Left ventricle myocardium (tissue), 1 donor: Measurements from ENCODE around the genes TAS2R3, TAS2R39 and CASP2.

- PRO-cap = no peak
Measured at GRCh38 chr7:141657760-141658789, 43.9 kb downstream of the DENND11 start.

DNA sequence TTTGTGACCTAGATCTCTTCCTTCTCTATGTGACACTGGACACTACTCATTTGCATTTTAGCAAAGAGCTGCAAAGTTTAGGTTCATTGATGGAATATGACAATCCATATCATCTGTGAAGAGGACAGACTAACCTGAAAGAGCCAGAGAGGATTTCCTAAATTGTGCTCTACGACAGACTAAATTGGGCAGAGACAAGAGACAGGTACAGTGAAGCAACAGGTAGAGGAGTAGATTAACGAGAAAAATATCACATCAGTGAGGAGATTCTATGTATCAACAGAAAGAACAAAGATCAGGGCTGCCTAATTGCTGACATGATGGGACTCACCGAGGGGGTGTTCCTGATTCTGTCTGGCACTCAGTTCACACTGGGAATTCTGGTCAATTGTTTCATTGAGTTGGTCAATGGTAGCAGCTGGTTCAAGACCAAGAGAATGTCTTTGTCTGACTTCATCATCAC, at the start of gene TAS2R3:
Gene TAS2R3 (plus strand): TSS at position 256 of the 463 bp plus-strand sequence.
- PRO-cap = no peak

GRCh38 chr7:142225498-142225854, 32.4 kb downstream of the PRSS58 start:
- PRO-cap = no peak

DNA sequence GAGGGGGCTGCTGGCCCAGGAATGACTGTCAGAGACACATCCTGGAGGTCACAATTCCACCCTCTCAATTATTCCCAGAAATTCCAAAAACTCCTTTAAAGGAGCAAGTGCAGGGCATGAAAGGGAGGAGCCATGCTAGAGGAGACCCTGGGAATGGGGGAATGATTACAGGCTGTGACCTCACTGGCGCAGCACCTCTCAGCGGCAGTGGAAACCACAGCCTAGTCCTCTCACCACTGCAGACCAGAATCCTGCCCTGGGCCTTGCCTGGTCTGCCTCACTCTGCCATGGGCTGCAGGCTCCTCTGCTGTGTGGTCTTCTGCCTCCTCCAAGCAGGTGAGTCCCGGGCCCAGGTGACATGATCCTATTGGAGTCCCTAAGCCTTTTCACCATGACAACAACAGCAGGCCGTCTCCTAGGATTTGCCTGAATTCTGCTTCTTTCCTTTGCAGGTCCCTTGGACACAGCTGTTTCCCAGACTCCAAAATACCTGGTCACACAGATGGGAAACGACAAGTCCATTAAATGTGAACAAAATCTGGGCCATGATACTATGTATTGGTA, 50.5 kb upstream of the PRSS58 start:
- PRO-cap = no peak

DNA sequence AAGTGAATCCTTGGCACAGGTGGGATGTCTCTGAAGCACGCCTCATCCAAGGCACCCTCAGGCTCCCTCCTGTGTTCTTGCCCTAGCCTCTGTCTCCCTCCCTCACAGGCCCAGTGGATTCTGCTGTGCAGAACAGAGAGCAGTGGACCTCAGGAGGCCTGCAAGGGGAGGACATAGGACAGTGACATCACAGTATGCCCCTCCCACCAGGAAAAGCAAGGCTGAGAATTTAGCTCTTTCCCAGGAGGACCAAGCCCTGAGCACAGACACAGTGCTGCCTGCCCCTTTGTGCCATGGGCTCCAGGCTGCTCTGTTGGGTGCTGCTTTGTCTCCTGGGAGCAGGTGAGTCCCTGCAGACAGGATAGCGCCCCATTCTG, 62.9 kb upstream of the PRSS58 start:
- PRO-cap = no peak

DNA sequence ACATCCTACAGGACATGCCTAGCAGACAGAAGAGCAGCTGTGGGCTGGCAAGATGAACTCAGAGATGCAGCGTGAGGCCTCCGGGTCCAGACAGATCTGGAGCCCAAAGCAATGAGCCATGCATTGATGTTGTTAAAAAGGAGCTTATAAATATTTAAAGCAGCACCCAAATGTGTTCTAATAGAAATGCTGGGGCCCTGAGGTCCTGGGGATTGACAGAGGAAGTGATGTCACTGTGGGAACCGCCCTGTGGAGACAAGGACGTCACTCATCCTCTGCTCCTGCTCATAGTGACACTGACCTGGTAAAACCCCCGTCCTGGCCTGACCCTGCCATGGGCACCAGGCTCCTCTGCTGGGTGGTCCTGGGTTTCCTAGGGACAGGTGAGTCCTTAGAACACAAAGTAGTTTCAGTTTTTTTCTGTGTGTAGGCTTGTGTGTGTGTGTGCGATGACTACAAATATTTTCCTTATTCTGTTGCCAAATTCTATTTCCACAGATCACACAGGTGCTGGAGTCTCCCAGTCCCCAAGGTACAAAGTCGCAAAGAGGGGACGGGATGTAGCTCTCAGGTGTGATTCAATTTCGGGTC, 197.1 kb upstream of the PRSS58 start:
- PRO-cap = no peak

DNA sequence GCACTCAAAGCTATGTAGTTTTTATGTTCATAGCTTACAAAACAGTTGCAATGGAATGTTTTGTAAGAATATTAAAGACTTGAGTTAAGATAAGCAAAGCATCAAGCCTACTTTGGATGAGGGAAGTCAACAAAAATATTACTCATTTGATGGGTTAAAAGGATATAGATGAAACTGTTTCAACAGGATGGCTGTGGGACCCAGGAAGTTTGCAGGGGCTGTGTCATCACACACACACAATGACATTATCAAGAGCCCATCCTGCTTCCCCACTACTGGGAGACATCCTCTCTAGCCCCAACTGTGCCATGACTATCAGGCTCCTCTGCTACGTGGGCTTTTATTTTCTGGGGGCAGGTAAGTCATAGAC, 78.8 kb upstream of the PRSS1 start:
- PRO-cap = no peak

GRCh38 chr7:142715104-142715633, 34.1 kb upstream of the PRSS1 start:
- PRO-cap = no peak

DNA sequence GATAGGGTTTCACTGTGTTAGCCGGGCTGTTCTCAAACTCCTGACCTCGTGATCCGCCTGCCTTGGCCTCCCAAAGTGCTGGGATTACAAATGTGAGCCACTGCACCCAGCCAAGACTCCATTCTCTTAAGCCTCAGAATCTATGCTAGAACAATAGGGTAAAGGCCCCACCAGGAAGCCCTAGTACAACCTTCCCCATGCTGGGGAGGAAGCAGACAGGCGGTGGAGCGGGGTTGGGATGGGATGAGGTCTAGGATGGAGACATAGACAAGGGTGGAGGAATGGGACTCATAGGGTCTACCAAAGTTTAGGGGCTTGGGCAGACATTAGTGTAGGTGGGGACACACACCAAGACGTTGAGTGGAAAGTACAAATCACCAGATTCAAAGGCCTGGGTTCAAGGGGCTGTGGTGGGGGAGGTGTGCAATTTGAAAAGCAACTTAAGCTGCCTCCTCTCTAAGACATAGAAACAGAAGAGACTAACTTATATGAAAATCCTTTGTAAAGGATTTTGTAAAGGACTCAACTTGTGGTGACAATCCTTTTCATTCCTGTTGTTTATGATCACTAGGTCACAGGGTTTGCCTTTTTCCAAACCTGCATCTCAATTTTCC, 19.3 kb downstream of the PRSS2 start:
- PRO-cap = no peak

GRCh38 chr7:142795082-142795931, 24.5 kb downstream of the PRSS2 start:
- PRO-cap = no peak

DNA sequence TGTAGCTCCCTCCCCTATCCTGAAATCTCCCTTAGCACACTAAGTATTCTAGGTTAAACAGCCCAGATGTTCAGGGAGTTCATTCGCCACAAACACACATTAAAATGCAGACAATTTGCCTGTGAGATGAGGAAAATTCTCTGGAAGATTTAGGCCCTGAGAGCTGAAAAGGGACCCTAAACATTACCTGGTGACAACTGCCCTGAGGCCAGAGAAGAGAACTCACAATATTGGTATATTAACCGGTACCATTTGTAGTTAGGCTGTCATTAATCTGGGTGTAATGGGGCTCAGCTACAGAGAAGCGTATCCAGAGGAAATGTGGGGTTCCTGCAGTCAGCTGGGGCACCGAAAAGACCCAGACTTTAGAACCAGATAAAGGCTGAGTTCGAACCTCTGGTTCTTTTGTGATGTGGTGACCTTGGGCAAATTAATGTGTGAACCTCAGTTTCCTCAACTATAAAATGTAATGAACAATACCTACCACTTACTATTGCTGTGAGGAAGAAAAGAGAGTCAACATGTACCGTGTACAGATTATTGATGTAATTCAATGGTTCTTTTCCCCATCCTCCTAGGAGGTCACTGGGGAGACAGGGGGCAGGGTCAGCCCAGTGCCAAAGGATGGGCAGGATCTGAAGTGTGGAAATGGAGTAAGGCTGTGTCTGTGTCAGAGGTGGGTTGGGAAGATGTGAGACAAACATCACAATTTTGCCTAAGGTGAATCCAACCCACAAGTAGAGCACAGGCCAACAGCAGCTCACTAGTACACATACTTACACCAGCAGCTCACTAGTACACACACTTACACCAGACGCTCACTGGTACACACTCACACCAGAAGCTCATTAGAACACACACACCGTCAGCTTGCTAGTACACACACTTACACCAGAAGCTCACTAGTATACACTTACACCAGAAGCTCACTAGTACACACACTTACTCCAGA, 27.8 kb downstream of the PRSS2 start:
- PRO-cap = no peak

GRCh38 chr7:142808235-142809203, 37.7 kb downstream of the PRSS2 start:
- PRO-cap = no peak

DNA sequence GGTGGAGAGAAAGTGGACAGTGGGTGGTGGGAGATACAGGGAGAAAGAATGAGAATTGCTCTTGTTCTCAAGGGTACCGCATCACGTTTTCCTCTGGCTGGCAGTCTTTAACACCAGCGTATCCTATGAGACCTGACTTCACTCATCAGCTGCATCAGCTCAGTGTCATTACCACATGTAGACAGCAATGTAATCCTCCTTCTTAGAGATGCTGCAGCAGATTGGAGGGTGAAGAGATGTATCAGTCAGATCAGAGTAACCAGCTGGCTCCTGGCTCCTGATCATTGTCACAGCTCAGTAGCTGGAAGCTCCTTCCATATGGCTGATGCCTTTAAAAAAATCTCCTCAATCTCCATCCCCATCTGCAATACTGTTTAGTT, 39.8 kb upstream of the EPHB6 start:
- PRO-cap = no peak

GRCh38 chr7:143042681-143043431, 9.3 kb upstream of the OR6V1 start:
- PRO-cap = no peak

DNA sequence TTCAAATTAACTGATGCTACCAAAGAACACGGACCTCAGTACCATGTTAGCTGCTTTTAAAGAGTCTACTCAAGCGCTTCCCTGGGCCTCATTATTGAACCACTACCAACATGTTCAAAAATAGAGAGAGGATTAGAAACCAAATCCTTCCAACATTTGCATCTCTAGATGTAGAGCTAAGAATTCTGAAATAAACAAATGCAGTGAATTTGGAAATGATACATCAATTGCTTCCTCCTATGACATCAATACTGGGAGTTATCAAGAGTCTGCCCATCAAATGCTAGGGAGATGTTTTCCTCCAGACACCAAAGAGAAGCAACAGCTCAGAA, at the start of gene TAS2R39:
Gene TAS2R39 (plus strand): TSS at position 281 of the 332 bp plus-strand sequence.
- PRO-cap = no peak

GRCh38 chr7:143205836-143206500, 15.9 kb upstream of the TAS2R40 start:
- PRO-cap = no peak

DNA sequence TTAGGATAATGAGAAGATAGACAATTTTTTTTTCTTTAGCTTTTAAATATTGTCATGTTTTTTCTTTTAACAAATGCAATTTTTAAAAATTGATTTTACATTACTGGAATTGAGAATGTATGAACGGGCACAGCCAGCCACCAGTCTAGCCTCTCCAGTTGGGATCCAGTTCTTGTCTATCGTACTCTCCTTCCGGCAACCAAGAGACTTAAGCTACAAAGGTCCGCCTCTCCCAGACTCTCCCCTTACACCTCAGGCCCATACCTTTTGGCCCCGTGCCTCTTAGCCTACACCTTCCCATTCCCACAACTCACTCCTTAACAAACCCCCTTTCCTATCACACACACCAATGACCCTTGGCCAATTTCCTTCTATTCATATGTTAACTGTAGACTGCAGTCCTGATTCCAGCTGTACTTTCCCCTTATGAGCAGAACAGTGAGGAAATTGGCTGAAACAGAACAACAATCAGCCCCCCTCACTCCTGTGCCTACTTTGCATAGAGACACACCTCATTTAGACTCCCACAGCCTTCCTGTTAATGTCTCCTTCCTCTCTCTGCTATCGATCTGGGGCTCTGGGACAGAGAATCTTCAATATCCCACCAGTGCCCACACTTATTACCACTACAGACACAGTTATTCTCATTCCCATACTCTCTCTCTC, 1.4 kb upstream of the TMEM139 start:
- PRO-cap = no peak

GRCh38 chr7:143287447-143287948, 653 bp upstream of the CASP2 start:
- PRO-cap = unidirectional peak, minus-strand start at chr7:143287846

GRCh38 chr7:143288132-143288497, at the start of gene CASP2:
Gene CASP2, plus strand, starts transcription at chr7:143288351.
- PRO-cap = bidirectional peak, plus-strand start at chr7:143288445, minus-strand start at chr7:143288007

DNA sequence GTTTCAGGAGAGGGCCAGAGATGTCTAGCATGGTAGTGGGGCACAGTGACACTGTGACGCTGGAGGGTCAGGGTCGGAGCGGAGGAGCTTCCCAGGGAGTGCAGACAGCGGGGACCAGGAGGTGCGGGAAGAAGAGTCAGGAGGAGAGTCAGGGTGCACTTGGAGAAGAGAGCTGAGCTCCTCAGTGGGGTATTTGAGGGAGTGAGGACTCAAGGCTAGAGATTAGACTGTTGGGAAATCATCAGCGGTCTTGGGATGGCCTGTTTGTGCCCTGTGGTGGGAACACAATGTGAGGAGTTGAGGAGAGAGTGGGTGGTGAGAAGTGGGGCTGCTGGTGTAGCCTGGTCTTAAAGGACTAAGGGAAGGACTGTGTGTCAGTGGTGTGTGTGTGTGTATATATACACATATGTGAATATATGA, 3.8 kb downstream of the ZYX start:
- PRO-cap = no peak